Diencephalon (tissue), 2 donors: ENCODE data around the gene ICOS.

DNA sequence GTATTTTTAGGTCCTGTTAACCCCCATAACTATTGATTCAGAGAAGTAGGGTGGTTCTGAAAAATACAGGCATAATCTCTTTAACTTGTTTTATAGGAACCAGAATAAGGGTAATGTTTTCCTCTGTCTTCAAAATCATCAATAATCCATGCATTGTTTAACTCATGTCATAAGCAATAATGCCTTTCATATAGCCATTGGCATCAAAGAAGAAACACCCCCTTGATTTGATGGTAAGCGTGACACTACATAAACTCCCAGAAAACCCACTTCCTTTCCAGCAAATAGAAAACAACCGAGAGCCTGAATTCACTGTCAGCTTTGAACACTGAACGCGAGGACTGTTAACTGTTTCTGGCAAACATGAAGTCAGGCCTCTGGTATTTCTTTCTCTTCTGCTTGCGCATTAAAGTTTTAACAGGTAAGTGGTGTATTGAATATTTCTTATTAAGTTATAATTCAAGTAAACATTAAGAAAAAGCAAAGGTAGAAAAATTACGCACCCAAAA, at the start of gene ICOS:
Gene ICOS (plus strand): TSS at position 312 of the 509 bp plus-strand sequence.
- RAMPAGE, long total RNA: no peak

- RAMPAGE, long total RNA: no peak
Observed at GRCh38 chr2:204546299-204546917, 1.1 kb downstream of the PARD3B start.

DNA sequence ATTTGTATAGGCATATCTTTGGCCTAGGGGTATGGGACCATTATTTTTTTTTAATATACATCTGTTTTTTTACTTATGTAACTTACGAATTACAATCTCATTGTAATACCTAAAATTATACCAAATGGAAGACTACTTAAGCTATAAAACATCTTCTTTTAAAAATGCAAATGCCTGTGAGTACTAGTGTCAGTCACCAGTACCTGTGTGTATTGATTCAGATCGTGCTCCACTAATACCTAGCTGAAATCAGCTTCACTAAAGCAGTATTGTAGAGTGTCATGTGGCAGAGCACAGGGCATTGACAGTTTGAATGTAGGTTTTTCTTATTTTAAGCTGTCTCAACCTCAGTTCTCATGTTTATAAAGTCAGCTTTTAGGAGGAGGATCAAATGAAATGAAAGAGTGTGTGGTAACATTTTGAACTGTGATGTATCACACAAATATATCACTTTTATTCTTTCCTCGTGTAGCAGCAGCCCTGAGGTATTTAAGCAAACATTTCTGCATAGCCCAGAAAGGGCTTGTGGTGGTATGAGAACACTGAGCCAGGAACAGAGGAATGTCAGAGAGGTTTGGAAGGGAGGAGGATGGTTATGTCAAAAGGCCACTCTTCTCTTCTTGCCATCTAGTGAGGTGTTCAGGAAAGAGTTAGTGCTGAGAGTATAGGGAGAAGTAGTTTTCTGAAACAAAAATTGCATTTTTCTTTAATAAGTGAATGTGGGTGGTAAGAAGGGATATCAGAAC, 150.1 kb downstream of the PARD3B start:
- RAMPAGE, long total RNA: no peak

GRCh38 chr2:205686423-205687048, 4.2 kb downstream of the NRP2 start:
- RAMPAGE, long total RNA: no peak

DNA sequence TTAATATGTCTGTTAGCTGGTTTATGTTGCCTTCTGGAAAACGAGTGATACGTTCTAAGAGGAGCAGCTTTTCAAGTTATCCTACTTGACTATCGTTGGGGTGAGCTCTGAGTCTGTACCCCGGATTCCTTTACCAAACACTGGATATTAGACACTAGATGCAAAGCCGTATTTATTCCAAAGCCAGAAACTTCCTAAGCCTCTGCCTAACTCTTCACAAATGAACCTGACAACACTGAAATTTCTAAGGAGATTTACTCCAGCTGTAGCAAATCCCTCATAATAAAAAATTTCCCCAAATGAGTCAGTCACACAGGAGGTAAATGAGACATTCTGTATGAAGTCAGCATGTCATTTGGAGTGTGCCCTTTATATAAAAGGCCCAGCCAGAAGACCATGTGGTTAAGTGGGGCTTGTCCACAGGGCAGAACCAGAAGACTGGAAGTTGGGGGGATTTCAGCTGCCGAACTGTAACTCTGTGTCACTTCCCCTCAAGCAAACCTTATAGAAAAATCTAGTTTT, 30.1 kb downstream of the NRP2 start:
- RAMPAGE, long total RNA: no peak

GRCh38 chr2:205732256-205732803, 50.0 kb downstream of the NRP2 start:
- RAMPAGE, long total RNA: no peak

DNA sequence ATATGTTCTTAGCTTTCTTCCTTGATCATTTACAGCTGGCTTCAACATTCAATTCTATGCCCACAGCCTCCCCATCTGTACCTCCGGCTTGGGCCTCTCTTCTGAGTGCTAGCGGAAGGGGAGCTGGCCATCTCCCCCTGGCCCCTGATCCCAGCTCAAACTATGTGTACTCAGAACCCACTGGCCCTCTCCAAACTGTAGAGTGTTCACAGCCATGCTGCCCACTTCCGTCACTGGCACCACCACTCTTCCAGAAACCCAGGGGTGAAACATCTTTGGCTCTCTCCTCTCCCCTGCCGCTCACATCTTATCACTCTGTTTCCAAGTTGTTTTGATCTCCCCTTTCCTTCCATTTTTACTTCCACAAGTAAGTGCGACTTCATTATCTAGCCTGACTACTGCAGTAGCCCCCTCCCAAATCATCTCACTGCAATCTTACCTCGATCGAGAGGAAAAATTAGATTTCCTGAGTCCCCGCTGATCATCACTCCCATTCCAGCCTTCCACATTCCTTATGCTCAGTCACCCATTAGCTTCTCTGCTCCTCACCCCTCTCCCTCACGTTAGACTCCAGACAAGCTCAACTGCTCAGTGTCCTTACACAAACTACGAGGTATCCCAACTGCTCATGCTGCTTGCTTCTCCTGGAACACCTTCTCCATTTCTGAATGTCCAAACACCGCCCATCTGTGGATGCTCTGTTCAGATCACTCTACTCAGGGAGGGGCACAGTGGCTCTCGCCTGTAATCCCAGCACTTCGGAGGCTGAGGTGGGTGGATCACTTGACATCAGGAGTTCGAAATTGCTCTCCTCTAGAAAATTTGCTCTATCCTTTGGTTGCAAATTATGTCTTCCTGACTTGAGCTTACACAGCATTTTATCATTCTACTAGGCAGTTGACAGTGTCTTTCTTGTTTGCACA, 96.7 kb downstream of the INO80D start:
- RAMPAGE, long total RNA: no peak

DNA sequence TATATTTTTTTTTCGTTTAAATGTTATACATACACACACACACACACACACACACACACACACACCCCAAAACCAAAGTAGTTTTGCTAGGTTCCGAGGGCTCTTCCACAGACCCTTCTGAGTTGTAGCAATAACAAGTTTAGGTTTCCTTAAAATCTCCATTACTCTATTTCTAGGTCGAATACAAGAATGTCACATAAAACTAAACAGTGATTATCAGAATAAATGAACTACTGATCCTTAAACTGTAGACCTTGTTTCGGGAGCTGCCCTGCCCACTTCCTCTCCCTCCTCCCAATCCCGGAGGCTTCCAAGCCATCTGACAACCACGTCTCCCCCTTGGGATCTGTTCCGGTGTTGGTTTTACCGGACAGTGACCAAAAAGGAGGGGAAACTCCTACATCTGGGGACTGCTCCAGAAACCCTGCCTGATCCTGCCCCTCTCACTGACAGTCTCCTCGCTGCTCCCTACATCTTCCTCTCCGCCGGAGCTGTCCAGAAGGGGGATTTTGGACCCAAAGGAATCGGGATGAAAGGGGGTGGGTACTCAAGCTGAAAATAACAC, 1.7 kb downstream of the INO80D start:
- RAMPAGE, long total RNA: no peak

DNA sequence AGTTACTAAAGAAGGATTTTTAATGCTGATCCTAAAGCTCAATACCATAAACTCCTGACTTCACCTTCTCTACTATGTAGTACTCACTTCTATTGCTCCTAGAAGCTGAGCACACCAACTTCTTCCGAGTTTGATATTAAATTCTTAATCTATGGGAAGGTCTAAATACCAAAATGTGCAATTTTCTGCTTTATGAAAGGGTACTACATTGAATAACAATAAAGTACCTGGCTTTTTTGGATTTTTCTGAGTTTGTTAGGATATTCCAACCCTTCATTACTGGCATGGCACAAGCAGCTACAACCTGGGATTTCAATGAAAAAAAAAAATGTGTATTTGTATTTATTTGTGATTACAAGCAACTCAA, 10.5 kb downstream of the NDUFS1 start:
- RAMPAGE, long total RNA: no peak

GRCh38 chr2:206526185-206526553, 82.8 kb downstream of the ADAM23 start:
- RAMPAGE, long total RNA: no peak

DNA sequence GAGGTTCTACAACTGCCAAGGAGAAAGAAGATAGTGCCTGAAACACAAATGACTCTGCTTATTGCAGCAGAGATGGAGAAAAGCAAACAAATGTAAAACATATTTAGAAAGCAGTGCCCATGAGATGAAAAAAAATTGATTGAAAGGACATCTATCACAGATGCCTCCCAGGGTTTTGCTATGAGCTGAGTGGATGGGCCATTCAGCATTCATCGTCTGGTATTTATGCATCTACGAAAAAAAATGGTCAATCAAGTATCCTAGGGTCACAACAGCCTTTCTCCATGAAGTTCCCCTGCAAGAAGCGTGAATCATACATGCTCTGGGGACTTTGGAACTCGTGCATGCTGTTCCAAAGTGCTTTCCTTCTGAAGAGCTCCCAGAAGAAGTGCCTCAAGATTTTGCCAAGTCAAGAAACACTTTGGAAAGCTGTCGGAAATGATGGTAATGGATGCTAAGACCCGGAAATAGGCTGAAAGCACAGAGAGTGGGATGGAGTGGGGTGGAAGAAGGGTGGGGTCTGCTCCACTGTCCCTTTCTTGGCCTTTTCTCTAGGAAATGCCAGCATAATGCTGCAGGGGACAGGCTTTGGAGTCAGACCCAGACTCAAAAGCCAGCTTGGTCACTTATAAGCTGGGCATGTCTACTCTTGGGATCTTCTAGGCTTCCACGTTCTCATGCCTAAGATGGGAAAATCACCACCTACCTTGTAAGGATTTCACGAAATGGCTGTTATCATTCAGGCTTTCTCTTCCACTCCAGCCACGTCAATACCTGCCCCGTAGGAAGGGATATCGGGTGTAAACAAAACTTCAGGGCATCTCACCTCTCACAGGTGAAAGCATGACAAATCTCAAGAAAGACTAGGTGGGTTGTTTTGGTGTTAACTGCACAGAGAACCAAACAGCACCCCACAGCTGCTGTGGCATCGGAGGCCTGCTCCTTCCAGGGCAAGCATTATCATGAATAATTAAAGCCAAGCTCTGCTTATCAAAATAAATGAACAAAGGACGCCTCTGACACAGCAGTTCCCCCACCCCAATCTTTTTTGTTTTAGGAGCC, 59.1 kb downstream of the KLF7 start:
- RAMPAGE, long total RNA: no peak

GRCh38 chr2:207123130-207124478, 42.1 kb downstream of the KLF7 start:
- RAMPAGE, long total RNA: no peak

- RAMPAGE, long total RNA: no peak
Observed at GRCh38 chr2:207133486-207134787, 31.8 kb downstream of the KLF7 start.

- RAMPAGE, long total RNA: no peak
Observed at GRCh38 chr2:207143379-207144493, 22.0 kb downstream of the KLF7 start.

DNA sequence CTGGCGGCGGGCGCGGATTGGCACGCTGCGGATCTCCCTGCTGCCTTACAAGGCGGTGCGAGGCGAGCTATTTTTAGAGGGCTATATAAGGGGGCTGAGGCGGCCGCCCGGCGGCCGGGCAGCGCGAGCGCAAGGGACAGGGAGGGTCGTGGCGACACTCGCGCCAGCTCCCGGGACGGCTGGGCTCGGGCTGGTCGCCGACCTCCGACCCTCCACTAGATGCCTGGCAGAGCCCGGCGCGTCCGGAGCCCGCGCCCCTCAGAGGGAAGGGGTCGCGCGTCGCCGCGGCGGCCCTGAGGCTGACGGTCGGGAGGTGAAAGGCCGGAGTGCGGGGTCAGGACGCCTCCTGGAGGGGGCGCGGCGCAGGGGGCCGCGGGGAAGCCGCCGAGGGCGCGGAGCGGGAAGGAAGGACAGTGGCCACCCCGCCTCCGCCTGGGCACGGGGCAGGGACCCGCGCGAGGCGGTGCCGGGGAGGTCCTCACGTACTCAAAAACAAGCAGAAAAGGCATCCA, 579 bp upstream of the KLF7 start:
- RAMPAGE, long total RNA: no peak

DNA sequence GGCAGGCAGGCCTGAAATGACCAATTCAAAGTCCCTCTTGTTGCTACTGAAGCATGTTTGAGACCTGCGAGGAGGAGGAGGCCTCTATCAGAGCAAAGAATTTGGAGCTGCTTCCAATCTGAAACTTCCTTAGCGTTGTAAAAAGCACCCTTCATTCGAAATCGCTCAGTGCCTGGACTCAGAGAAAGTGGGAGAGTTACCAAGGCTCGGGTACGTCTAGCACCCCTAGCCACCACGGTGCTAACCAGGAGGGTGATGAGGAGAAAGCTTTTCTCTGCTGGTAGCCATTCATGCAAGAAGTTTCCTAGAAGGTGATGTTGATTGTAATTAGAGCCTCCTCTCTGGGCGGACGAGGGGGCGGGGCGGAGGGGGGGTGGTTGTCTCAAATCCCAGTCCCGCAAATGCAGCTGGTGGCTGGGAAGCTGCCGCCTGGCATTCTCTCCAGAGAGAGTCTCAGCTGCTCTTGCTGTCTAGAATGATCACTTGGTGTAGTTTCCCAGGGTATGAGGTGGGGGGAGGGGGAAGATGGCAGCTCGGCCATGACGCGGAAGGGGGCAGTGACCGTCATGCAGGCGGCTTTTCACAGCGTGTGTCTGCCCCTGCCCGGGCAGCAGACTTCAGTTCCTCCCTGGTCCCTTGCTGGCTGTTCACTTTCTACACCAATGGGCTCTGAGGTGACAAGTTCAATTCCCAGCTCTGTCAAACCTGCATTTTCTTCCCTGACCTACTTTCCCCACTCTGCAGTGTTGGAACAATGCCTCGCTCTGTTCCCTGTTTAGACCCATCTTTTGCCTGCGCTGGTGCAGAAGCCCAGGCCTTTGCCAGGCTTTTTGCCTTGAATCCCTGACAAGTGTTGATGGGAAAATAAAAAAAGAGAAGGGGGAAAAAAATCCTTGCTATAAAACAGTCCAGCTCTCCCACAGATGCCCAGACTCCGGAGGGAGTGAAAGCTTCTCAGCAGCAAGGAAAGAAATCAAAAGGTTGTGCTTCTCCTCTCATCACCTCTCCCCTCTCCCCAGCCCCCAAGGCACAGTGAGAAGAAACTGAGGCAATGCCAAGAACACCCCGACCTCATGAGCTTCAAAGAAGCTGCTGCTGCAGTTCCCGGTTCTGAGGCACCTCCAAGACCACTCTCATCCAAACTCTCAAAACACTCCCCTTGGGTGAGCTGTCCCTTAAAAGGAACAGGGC, 61.5 kb upstream of the KLF7 start:
- RAMPAGE, long total RNA: no peak

DNA sequence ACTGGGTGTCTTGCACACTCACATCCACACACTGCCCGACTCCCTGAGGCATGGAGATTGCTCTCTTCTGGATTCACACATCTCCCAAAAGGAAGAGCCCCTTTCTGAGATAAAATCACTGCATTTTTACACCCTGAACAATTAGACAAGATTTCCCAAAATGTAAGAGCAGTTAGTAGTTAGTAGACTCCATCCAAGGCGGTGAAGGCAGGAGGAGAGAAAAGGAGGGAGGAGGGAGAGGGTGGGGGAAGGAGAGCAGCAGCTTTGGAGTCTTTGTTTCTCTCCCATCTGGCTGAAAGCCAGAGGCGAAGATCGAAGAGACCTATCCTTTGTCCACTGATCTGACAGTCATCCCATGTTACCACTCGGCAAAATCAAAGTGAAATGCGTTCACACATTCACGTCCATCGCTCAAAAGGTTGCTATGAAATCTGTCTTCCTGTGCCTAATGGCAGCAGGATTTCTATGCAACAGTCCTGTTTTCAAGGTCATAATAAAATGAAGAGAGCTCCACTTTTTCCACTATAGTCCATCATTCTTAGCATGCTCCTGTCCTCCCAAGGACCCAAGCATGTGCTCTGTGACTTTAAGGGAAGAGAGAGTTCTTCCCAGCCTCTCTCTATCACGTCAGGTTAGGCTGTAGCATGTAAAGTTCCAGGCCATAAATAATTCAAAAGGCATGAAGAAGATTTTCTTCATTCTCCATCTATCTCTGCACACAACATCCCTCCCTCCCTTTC, 90.3 kb upstream of the KLF7 start:
- RAMPAGE, long total RNA: no peak

DNA sequence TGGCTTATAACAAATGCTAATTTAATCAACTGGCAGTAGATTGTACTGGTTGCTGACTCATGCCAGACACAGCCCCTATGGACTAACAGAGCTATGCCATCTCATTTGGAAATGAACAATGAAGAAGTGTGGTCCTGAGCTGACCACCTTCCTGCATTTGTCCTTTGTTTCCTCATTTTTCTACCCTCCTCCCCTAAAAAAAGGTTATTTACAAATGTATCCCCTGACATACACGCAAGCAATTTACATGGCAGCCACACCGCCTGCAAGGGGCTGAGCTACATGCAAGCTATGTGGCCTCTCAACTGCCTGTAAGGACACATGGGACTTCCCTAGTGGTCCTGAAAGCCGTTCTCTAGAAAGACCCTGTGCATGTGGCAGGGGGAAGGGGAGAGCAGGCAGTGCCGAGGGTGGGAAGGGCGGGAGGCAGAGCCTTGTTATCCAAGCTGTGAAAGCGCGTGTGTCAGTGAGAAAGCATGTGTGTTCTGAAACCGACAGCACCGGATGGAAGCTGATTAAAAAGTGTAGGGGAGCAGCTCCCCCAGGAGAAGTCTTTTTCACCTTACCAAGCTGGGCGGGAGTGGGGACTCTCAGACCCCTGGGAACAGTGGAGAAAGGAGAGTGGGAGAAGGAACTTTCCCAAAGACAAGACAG, 91.0 kb upstream of the KLF7 start:
- RAMPAGE, long total RNA: no peak

- RAMPAGE, long total RNA: no peak
Observed at GRCh38 chr2:207329077-207329436, 163.3 kb upstream of the KLF7 start.

- RAMPAGE, long total RNA: no peak
Observed at GRCh38 chr2:207333900-207334432, 168.2 kb upstream of the KLF7 start.